Hematopoietic multipotent progenitor cell (in vitro differentiated cells): Measurements from ENCODE around the genes CYP3A43 and TSC22D4.

DNA sequence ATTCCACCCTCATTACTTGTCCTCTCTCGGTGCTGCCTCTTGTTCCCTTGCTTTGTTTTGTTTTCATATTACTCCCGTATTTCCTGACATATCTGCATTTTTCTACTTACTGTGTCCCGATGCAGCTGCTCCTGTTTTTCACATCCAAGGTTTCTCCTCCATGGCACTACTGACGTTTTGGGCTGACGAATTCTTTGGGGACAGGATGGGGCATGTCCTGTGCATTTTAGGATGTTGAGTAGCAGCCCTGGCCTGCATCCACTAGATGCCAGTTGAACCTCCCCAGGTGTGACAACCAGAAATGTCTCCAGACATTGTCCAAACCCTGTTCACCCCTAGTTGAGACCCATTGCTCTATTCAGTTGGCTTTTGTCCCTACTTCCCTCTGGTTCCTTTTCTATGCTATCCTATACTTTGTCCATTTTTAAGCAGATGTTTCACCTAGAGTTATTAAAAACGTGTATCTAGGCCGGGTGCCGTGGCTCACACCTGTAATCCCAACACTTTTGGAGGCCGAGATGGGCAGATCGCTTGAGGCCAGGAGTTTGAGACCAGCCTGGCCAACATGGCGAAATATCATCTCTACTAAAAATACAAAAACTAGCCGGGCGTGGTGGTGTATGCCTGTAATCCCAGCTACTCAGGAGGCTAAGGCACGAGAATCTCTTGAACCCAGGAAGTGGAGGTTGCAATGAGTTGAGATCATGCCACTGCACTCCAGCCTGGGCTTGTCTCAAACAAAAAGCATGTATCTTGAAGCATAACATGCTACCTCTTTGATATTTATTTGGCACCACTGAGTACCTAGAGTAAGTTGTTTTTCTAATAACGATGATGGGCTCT lies 12.6 kb downstream of the ZNF789 start:
- CAGE, long polyA plus RNA, result no peak

DNA sequence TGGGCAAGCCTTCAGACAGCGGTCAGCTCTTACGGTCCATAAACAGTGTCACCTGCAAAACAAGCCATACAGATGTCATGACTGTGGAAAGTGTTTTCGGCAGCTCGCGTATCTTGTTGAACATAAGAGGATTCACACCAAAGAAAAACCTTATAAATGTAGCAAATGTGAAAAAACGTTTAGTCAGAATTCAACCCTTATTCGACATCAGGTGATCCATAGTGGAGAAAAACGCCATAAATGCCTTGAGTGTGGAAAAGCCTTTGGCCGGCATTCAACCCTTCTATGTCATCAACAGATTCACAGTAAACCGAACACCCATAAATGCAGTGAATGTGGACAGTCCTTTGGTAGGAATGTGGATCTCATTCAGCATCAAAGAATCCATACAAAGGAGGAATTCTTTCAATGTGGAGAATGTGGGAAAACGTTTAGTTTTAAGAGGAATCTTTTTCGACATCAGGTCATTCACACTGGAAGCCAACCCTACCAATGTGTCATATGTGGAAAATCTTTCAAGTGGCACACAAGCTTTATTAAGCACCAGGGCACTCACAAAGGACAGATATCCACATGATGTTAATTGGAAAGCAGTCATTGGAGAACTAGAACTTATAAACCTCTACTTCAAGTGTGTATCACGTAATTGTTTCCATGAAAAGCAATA lies 13.0 kb downstream of the ZNF394 start:
- CAGE, long polyA plus RNA, result no peak

DNA sequence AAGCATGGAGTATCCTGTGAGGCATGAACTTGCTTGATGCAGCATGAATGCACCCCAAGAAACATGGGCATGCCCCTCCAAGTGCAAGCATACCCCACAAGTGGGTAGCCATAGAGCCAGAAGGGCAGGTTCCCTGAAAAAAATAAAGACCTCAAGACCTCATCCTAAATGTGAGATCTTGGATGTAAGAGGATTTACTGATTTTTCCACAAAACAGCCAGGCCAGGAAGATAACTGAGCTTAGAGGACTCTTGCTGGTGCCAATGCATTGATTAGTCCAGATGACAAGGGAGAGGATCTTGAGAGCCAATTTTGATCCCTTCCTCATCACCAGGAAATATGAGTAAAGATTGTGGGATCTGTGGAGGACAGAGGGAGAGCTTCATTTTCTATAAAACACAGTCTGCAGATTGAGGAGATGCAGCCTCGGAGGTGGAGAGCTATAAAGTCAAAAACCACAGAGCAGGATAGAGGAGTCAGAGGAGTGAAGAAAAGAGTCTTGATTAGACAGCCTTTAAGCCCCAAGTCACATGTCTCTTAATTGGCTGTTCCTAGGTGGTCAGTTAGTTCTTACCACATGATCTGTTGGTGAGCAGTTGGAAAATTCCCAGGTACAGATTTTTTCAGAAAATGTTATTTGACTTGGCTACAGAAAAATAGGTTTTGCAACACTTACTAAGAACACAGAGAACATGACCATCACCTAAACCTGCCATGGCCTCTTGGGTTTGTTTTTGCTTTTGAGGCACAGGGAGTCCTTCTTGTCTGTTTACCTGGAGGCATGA lies 921 bp upstream of the CYP3A43 start:
- CAGE, long polyA plus RNA, result no peak

- CAGE, long polyA plus RNA, result no peak
Measured at GRCh38 chr7:99827485-99828104, at the start of gene CYP3A43. Gene CYP3A43, plus strand, starts transcription at chr7:99828013.

DNA sequence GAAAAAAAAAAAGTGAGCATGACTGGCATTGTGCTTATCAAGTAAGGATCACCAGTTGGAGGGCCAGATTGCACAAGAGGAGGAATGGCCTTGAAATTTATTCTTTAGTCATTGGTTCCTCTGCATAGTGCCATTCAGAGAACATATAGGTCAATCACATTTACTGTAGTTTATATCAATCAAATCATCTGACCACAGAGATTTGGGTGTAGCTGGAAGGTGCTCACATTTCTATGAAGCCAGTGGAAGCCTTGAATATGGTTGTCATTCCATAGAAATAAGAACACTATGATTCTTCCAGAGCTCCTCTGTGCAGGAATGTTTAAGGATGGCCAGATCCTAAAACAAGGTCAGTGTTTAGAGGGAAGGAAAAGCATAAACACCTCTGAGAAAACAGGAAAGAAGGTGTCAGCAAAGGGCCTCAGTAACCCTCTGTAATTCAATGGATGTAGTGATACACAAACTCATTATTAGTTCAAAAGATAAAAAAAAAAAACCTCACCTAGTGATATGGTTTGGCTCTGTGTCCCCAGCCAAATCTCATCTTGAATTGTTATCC lies 4.0 kb downstream of the CYP3A43 start:
- CAGE, long polyA plus RNA, result no peak

DNA sequence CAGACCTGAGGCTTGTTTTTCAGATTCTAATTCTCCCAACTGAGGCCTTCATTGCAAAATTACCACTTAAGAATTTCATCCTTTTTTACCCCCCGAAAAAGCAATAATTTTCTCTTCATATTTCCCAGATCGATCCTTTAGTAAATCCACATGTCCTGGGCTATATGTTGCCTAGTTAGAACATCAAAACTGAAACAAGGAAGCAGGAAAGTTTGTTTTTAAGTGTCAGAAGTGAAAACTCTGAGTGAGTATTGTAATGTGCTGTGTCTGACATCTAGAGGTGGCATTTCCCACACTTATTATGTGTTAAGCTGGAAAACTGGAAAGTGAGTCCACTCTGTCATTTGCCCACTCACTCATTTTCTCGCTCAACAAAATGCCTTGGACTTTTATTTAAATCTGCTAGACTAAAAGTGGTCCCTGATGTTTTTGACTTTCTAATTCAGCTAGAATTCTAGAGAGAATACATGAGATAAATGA lies 10.1 kb downstream of the CYP3A43 start:
- CAGE, long polyA plus RNA, result no peak

DNA sequence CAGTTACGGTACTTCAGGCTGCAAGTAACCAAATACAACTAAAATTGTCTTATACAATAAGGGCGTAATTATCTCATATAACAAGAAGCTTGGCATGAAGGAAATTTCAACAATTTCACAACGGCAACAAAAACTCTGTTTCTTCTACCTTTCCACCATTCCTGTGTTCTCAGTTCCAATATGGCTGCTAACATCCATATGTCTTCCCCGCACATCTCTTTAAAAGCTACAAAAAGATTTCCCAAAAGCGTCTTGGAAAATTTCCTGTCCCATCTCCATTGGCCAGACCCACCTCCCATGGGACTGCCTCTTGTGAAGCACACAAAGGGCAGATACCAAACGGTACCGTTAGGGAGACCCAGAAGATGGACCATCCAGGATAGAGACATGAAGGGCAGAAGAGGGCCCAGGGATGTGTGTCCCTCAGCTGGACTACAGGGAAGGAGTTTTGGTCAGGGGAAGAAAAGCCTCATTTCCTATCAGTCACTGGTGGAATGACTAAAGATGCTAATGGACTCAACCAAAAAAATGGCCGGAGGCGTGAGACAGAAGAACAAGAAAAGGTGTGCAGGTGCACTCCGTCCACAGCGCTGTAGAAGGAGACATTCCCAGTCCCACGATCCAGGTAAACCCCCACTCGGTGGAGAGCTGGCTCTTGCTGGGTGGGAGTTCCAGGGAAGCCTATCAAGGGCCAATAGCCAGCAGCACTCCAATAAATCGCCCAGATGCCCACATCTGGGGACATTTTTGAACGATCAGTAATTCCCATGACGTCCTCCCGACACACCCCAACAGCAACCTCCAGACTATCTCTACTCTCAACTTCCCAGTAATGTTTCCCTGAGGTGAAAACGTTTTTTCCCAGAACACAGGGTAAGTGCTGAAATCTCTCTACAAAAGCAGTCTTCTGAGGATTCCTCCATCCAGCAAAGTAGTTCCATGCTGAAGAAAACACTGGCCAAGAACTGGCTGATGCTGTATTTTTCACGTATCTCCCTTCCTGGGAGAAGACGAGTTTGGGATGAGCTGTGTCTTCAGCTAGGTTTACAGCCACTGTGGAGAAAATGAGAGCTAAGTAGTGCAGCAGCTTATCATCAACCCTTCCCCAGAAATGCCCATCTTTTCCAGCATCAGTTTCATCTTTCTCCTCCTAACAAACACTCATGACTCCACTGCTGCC lies 15.3 kb upstream of the OR2AE1 start:
- CAGE, long polyA plus RNA, result no peak

DNA sequence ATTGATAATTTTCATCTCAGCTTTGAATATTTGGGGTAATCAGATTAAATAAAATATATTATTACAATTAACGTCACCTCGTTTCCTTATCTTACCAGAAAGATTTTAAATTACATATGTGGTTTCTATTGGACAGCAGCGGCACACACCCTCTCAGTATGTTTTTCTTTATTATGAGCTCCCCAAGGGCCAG lies 849 bp downstream of the TRIM4 start:
- CAGE, long polyA plus RNA, result no peak

DNA sequence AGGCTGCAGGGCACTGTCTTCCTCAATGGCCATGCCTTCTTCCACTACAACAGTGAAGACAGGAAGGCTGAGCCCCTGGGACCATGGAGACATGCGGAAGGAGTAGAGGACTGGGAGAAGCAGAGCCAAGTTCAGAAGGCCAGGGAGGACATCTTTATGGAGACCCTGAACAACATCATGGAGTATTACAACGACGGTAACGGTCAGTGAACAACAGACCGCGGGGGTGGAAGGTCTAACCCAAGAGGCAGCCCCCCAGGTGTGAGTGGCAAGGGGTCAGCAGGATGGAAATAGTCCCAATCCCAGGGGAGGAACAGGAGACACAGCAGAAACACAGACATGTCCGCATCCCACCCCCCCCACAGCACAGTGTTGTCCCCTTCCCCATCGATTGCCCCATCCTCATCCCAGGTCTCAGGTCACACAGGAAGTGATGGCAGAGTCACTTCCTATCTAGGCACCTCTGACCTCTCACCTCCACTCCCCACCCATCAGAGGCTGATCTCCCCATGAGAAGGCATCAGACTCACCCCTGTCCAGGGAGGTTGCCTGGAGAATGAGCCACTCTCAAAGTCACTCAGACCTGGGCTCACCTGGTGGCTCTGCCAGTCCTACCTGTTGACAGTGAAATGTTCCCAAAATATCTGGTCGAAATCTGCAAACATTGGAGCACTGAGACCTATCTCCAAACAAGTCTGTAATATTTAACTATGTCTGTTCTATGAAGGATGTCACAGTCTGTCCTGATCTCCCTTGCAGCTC lies 7.6 kb upstream of the AZGP1 start:
- CAGE, long polyA plus RNA, result no peak

DNA sequence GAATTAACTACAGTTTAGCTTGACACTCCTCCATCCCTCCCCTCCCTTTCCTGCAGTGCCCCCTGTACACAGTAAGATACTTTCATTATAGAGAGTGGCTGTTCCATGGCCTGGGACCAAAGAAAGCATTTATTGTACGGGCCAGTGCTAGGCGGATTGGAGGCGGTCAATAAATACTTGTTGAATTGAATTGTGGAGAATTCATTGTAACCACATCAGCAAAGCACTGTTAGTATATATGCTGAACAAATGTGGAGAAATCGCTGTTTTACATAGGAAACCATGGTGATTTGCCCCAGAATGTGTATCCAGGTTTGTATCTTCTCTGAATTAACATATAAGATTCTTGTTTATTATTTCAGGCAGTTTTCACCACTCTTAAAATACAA lies 1.2 kb downstream of the ZKSCAN1 start:
- CAGE, long polyA plus RNA, result no peak

DNA sequence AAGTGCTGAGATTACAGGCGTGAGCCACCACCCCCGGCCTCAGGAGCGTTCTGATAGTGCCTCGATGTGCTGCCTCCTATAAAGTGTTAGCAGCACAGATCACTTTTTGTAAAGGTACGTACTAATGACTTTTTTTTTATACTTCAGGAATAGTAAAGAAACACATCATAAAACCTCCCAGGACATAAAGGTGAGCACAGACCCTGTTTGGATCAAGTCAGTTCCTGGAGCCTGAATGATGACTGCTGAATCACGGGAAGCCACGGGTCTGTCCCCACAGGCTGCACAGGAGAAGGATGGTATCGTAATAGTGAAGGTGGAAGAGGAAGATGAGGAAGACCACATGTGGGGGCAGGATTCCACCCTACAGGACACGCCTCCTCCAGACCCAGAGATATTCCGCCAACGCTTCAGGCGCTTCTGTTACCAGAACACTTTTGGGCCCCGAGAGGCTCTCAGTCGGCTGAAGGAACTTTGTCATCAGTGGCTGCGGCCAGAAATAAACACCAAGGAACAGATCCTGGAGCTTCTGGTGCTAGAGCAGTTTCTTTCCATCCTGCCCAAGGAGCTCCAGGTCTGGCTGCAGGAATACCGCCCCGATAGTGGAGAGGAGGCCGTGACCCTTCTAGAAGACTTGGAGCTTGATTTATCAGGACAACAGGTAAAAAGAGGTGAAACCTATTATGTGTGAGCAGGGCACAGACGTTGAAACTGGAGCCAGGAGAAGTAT lies 8.0 kb downstream of the ZKSCAN1 start:
- CAGE, long polyA plus RNA, result no peak

- CAGE, long polyA plus RNA, result no peak
Measured at GRCh38 chr7:100071259-100072357, 9.9 kb downstream of the ZNF3 start.

DNA sequence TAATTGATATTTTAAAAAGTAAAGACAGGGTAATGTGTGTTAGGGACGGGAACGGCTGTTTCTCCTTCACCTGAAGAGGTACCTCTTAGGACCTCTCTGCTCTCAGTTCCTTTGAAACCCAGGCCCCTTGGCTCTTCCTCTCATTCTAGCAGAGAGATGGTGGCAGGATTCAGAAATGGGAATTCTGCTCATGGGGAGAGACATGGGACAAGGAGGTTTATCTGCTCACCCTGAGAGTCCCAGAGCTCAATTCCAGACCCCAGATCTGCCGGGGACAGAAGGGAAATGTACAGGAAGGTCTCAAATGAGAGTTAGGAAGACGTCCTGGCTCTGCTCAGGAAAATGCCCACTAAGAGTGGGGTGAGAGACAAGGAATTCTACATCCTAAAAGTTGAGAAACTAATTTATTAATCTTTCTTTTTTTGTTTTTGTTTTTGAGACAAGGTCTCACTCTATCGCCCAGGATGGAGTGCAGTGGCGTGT lies 8.6 kb downstream of the ZNF3 start:
- CAGE, long polyA plus RNA, result no peak

DNA sequence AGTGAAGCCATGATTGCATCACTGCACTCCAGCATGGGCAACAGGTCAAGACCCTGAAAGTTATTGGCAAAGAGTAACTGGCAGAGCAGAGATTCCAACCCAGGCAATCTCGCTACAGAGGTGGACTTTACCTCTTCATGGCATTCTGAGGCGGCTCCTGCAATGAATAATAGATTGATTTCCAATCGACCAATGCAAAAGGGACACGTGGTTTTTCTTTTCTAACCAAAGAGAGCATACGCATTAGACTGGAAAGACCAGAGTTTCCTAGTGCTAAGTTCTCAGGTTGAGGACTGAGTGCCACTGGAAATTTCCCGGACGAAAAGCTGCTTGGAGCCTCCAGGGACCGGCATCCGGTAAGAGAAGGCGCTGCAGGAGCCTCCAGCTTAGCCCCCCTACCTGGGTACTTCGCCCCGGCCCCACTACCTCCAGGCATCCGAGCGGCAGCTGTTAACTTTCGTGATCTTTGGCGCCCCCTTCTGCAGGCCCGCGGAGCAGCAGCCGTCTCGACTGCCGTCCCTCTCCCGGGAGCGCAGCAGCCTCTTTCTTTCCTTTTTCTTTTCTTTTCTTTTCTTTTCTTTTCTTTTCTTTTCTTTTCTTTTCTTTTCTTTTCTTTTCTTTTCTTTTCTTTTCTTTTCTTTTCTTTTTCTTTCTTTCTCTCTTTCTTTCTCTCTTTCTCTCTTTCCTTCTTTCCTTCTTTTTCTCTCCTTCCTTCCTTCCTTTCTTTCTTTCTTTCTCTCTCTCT lies 4.1 kb downstream of the MBLAC1 start:
- CAGE, long polyA plus RNA, result no peak

- CAGE, long polyA plus RNA, result no peak
Measured at GRCh38 chr7:100154281-100155319, 3.9 kb downstream of the TRAPPC14 start.

DNA sequence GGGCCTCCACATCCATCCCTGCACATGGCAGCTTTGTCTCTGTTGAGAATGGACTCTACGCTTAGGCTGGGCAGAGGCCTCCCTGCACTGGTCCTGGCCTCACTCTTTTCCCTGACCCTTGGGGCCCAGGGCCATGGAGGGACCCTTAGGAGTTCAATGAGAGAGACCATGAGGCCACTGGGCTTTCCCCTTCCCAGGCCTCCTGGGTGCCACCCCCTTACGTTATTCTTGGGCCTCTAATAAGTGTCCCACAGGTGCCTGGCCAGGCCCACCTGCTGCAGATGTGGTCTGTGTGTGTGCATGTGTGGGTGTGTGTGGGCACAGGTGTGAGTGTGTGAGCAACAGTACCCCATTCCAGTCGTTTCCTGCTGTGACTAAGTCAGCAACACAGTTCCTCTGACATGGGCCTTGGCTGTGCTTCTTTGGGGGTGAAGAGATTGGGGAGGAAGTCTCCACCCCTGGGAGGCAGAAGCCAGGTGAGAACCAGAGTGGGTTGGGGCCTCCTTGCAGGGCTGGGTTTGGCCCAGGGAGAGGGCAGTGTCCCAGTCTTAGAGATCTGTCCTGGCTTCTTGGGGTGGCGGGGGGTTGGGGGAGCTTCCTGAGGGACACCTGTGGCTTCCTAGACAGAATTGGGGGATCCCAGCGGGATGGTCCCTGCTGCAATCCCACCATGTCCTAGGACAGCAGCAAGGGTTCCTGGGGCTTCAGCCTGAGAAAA lies 4.2 kb upstream of the PILRB start:
- CAGE, long polyA plus RNA, result no peak

GRCh38 chr7:100367005-100367997 lies 6.0 kb upstream of the PILRA start:
- CAGE, long polyA plus RNA, result no peak

DNA sequence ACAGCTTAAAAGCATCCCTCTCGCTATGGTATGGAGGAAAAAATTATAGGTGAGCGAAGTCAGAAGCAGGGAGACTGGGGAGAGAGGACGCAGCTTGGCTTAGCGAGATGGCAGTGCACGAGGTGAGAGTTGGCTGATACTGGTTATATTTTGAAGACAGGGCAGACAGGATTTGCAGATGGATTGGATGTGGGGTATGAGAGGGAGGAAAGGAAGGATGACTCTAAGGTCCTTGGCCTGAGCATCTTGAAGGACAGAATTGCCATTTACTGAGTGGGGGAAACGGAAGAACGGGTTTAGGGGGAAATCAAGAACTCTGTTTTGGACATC lies 10.6 kb downstream of the PILRA start:
- CAGE, long polyA plus RNA, result no peak

GRCh38 chr7:100429958-100430597 lies 447 bp downstream of the MEPCE start:
- CAGE, long polyA plus RNA, result no peak

DNA sequence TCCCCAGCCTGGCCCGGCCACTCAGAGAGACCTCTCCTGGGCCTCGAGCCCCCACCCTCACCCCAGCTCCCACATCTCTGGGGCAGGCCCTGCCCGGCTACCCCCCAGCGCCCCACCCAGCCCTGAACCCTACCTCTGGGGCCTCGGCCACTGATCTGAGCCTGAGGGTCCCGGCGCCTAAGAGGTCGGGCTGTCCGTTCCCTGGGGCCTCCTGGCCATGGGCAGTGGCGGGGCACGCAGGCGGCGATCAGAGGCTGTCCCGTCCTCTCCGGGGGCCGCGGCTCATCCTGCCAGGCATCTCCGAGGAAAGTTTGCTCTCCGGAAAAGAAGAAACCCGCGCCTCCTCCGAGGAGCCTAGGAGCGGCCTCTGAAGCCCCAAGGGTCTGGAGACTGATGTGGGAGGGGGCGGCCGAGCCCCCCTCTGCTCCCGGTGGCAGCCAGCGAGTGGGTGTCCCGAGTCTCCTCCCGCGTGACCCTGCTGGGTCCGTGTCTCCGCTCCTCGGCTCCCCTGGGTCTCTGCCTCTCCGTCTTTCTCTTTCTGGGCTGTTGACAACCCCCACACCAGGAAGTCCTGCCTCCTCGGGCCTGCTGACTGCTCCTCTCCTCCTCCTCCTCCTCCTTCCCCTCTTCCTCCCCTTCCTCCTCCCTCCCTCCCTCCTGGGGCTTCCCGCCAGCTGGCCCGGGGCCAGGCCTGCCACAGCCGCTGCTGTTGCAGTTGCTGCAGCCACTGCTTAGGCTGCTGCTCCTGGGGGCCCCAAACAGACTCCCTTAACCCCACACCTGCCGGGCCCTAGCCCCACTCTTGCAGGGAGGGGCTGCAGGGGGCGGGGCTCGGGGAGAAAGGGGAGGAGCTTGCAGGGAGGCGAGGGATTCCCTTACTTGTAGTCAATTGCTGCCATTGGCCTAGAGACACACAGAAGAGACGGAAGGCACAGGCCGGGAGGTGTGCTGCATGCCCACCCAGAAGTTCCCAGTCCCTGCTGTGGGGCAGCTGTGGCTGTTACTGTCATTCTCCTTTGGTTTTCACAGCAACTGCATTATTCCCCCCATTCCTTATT lies at the start of gene TSC22D4:
TSS of gene TSC22D4 (minus strand) at position 554 of the 1,058 bp plus-strand sequence.
- CAGE, long polyA plus RNA, result start-site peak on the minus strand centred at position 523 of the sequence, 28 bp wide, 433 reads